Right ventricle myocardium (tissue), 1 donor: ENCODE data around the genes TLCD2 and SERPINF1.

GRCh38 chr17:1038794-1039992, 42.3 kb downstream of the TIMM22 start:
- PRO-cap, 2 experiments = peak in 2 of 2 experiments; most common plus-strand start chr17:1039680 (in 1); most common minus-strand start chr17:1039581 (in 2)

GRCh38 chr17:1142493-1142786, 37.3 kb downstream of the ABR start:
- PRO-cap, 2 experiments = no peak in any of the 2 experiments

DNA sequence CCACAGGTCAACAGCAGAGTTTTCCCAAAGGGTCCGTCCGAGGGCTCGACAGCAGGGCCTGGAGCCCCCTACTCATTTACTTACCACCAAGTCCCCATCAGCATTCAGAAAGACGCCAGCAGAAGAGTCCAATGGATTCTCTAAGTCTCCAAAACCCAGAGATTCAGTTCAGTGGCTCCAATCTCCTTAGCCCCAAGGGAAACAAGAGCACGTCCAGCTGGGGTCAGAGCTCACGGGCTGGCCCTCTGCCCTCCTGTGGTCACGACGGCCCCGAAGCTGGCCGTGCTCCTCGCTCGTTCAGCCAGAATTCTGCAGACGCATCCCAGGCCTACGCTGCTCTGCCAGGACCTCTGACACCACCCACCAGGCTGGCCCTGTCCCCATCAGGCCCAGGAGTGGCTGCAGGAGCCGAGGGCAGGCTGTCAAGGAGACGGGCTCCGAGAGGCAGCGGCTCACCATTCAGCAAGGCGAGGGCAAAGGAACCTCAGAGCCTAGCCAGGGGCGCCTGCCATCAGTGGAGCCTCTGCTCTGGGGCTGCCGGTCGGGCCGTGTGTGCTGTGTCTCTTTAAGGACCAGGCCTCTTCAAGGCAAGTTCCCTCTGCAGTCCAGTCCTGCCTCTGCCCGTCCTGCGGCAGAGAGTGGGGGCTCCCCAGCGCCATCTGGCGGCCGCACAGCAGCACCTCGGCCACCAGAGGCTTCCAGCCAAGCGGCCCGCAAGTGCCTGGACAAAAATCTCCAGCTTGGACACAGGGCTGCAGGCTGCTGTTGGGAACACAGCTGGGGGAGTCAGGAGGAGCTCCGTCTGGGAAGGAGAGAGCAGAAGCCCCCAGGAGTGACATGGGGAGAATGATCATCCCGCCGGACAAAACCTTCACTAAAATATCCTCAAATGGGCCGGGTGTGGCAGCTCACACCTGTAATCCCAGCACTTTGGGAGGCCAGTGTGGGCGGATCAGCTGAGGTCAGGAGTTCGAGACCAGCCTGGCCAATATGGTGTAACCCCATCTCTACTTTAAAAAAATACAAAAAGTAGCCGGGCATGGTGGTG, 7.3 kb upstream of the ABR start:
- PRO-cap, 2 experiments = peak in 2 of 2 experiments; most common plus-strand start position 392 of the sequence (in 2); most common minus-strand start position 311 of the sequence (in 2)

DNA sequence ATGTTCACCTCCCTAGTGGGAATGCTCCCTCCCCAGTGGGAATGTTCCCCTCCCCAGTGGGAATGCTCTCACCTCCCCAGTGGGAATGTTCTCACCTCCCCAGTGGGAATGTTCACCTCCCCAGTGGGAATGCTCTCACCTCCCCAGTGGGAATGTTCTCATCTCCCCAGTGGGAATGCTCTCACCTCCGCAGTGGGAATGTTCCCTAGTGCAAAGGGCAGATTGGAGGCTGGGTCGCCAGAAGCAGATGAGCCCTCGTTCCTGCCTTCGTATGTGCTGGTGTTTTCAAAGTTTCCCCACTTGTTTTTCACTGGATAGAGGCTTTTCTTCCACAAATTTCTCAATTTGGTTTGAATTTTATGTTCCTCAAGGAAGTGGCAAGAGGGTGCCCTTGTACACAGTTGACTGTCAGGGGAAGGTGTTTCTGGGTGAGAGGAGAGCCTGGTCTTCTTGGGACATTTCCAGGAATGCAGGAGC, 33.9 kb downstream of the TRARG1 start:
- PRO-cap, 2 experiments = no peak in any of the 2 experiments

DNA sequence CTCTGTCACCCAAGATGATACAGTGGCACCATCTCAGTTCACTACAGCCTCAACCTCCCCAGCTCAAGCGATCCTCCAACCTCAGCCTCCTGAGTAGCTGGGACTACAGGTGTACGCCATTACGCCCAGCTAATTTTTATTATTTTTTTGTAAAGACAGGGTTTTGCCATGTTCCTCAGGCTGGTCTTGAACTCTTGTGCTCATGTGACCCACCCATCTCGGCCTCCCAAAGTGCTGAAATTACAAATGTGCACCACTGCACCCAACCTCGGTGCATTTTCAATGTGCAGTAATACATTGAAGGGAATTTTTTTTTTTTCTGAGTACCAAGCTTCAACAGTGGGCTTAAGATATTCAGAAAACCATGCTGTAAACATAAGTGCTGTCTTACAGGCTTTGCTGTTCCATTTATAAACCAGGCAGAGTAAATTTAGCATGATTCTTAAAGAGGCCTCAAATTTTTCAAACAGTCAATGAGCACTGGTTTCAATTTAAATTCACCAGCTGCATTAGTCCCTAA, 28.8 kb downstream of the YWHAE start:
- PRO-cap, 2 experiments = no peak in any of the 2 experiments

- PRO-cap, 2 experiments = peak in 2 of 2 experiments; most common plus-strand start chr17:1455503 (in 2); most common minus-strand start chr17:1455292 (in 1)
Observed at GRCh38 chr17:1455060-1455794, 805 bp downstream of the CRK start.

DNA sequence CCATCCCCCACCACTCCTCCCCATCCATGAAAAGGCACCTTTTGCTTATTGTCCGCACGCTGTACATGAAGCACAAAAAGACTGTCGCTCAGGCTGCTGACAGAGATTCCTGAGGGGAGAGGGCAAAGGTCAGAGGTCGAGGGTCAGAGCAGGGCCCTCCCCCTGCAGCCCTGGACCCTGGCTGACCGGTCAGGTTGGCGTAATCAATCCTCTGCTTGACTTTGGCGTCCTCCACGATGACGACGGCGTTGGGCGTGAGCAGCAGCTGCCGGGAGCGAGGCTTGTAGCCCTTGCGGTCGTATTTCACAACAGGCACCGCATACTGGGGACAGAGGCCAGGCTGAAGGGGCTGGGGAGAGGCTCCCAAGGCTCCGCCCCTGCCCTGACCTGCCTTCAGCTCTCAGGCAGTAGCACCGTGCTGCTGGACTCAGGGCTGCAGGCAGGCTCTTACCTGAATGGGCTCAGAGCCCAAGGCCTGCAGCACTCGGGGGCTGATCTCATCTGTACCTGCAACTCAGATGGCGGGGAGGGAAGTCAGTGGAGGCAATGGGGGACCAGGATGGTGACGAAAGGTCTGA, 11.9 kb upstream of the CRK start:
- PRO-cap, 2 experiments = no peak in any of the 2 experiments

DNA sequence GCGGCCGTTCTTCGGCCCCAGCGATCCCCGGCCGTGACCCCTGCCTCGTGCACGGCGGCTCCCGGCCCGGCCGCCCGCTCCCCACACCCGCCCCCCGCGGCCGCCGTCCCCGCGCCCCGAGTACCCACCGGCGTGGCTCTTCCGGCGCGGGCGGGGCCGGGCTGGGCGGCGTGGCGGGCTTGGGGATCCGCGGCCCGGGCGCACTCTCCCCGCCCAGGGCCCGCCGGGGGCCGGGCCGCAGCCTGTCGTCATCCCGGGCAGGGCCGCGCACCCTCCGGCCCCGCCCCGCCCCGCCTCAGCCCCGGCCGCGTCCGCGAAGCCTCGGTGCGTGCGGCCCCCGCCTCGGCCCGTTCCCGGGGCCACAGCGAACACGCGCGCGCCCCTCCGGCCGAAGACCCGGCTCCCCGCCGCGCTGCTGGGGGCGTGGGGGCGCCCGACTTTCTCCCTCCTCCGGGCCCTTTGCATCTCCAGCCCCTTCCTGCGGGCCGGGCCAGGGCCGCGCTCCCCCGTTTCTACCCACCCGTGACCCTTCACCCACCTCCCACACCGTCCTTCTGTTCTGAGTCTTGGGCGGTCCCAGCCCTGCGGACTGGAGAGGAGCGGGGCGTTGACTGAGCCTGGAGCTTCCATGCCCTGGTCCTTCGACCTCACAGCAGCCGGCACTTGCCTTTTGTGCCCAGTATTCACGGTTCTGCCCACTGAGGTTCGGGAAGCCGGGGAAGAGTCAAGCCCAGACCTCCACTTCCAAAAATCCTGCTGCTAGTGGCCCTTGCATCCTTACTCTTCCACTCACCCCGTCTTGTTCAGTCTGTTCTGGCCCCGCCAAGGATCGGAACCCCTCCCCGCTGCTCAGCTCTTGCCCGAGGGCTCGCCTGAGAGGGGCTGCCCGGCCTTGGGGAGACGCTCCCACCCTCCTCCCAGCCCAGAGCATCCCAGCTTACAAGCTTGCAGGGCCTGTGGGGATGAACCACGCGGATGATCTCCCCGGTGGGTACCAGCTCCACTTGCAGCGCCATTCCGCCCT, 702 bp downstream of the MYO1C start:
- PRO-cap, 2 experiments = peak in 2 of 2 experiments; most common plus-strand start position 298 of the sequence (in 2); most common minus-strand start position 207 of the sequence (in 2)

- PRO-cap, 2 experiments = peak in 2 of 2 experiments; most common plus-strand start chr17:1493652 (in 1); most common minus-strand start chr17:1493149 (in 2)
Observed at GRCh38 chr17:1493038-1493936, 801 bp upstream of the MYO1C start.

DNA sequence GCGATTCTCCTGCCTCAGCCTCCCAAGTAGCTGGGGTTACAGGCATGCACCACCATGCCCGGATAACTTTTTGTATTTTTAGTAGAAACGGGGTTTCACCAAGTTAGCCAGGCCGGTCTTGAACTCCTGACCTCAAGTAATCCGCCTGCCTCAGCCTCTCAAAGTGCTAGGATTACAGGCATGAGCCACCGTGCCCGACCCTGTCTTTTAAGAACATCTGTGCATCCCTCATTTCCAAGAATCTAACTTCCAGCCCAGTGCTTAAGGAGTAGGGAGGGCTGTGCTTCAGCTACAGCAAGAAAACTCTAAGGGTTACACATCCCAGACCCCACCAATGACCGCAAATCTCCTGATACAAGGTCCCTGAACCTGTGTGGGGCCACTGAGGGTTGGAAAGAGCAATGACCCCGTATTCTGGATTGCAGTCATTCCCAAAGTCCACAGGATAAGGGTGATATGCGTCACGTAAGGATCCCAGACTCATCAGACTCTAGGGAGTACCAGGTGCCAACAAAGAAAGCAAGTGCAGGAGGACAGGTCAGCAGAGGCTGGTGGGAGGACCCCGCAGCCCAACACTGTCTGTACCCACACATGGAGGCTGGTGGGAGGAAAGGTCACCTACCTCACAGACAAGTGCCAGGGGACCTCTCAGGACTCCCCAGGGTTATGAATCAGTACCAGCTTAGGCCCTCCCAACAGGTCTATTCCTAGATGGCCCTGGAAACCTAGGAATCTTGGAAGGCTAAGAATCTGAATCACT, 16.4 kb downstream of the PITPNA start:
- PRO-cap, 2 experiments = no peak in any of the 2 experiments

DNA sequence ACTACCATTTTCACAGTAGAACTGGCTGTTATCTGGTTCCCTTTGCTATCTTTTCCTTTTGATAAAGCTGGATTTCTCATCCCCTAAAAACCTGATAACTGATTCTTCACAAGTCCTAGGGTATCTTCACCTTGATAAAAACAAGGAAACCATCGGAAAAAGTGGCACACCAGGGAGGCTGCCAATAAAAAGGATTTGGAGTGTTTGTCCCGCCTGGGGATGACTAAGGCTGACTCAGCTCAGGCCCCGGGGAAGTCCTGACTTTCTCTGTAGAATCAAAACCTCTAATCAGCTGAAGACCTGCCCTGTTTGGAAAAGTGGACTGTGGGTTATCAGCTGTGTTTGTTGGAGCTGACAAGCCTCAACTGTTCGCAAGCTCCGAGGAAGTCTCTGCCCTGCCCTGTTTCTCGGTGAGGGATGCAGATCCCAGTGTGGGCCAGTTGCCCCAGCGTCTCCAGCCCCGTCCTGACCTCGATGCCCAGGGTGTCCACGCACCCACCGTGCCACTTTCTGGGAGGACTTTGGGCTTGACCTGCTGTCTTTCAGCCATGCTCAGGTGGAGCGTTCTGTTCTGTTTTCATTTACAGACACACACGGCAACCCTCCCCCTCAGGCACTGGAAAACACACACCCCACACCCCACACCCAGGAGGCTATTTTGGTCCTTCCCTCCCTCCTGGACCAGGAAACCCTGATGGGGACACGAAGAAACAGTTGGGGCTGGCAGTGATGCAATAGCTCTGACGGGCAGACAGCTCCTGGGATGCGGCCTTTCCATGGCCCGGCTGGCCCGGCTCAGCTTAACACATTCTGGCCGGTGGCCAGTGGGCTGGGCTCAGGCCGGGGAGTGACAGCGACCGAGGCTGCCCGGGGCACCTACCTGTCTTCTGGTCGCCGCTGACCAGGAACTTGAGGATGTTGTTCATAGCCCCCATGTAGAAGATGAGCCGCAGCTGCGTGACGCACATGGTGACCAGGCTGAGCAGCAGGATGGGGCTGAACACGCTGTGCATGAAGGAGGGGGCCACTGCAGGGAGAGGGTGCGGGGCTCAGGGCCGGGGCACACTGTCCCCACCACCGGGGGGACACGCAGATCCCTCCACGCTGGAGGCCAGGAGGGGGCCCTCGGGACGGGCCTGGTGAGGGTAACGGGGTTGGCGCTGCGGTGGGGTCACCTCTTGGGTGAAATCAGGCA, 27.7 kb upstream of the PITPNA start:
- PRO-cap, 2 experiments = peak in 1 of 2 experiments; most common plus-strand start position 824 of the sequence (in 1); most common minus-strand start position 600 of the sequence (in 1)

DNA sequence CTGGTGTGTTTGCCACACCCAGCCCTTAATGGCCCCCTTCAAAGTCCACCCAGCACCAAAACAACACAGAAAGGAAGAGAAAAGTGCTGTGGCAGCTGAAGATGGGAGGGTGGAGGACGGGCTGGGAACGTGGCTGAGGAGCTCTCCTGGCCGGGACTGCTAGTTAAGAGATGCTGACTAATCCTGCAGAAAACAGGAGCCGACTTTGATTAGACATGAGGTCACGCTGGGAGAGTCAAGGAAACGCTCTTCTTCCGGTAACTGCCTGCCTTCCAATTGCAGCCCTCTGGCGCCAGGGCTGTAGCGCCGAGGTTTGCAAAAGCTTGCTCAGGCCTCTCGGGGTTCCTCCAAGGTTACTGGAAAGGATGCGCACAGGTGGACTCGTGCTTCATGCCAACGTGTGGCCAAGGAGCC, 10.9 kb downstream of the SLC43A2 start:
- PRO-cap, 2 experiments = no peak in any of the 2 experiments

GRCh38 chr17:1637778-1638993, 7.3 kb downstream of the SCARF1 start:
- PRO-cap, 2 experiments = no peak in any of the 2 experiments

GRCh38 chr17:1675802-1676261, 8.8 kb downstream of the PRPF8 start:
- PRO-cap, 2 experiments = no peak in any of the 2 experiments

GRCh38 chr17:1710133-1711146, at the start of gene TLCD2:
Gene TLCD2, minus strand, starts transcription at chr17:1710377.
- PRO-cap, 2 experiments = peak in 2 of 2 experiments; most common plus-strand start chr17:1710486 (in 1); most common minus-strand start chr17:1710312 (in 2)

DNA sequence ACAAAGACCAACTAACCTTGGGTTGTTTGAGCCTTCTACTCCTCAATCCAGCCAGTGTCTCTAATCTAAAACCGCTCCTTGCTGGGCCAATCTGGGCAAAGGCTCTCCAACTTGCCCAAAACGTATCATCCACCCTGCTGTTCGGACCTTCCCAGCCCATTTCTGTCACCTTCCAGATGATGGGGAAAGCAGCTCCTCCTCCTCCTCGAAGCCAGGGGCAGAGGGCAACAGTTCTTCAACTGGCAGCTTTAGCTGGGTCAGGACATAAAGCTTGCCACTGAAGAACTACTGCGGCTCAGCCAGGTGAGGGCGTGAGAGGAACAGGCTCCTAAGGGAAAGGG, 3.5 kb upstream of the TLCD2 start:
- PRO-cap, 2 experiments = peak in 1 of 2 experiments; most common minus-strand start position 287 of the sequence (in 1)

- PRO-cap, 2 experiments = no peak in any of the 2 experiments
Observed at GRCh38 chr17:1730669-1731370, 6.3 kb downstream of the WDR81 start.

DNA sequence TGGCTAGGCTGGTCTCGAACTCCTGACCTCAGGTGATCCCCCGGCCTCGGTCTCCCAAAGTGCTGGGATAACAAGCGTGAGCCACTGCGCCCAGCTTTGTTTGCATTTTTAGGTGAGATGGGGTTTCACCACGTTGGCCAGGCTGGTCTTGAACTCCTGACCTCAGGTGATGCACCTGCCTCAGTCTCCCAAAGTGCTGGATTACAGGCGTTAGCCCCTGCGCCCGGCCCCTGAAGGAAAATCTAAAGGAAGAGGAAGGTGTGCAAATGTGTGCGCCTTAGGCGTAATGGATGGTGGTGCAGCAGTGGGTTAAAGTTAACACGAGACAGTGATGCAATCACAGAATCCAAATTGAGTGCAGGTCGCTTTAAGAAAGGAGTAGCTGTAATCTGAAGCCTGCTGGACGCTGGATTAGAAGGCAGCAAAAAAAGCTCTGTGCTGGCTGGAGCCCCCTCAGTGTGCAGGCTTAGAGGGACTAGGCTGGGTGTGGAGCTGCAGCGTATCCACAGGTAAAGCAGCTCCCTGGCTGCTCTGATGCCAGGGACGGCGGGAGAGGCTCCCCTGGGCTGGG, at the start of gene SERPINF1:
Gene SERPINF1 (plus strand): TSS at position 456 of the 571 bp plus-strand sequence.
- PRO-cap, 2 experiments = peak in 2 of 2 experiments; most common plus-strand start position 456 of the sequence (in 2)

DNA sequence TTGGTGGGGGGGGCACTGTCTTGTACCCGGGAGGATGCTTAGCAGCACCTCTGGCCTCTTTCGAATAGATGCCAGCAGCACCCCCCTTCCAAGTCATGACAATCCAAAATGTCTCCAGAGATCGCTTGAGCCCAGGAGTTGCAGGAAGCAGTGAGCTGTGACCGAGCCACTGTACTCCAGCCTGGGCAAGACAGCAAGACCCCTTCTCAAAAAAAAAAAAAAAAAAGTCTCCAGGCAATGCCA, 20.3 kb downstream of the SERPINF1 start:
- PRO-cap, 2 experiments = no peak in any of the 2 experiments

- PRO-cap, 2 experiments = no peak in any of the 2 experiments
Observed at GRCh38 chr17:1810647-1811147, 19.0 kb downstream of the SMYD4 start.